ENCODE measurements around the genes FNBP4, OR5D13, OR8J3, OR5T2, OR8K1, OR5M11 and OR5AP2.

- CAGE, long polyA plus RNA = no peak
- RRBS = no CpG with 5 or more reads among the region's 2 CpGs
Observed at GRCh38 chr11:47725583-47726190, 10.5 kb upstream of the AGBL2 start.

GRCh38 chr11:47766808-47767734 is at the start of gene FNBP4:
Gene FNBP4 (minus strand): TSS chr11:47767341.
- CAGE, long polyA plus RNA = no peak
- RRBS = 2% methylated on average over 18 of the region's 92 CpGs

DNA sequence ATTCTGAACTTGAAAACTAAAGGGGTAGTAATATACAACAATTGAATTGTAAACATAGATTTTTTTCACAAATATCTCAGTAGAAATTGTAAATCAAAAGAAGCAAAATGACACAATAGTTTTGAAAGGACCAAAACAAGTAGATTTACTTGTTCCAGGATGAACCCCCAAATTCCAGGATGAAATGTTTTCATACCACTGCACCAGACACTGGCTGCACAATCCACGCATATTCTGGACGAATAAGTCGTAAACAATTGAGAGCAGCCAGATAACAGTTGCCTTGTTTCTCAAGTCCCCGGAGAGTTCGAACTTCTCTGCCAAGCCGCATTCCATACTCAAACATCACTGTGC is 25.4 kb upstream of the FNBP4 start:
- CAGE, long polyA plus RNA = no peak
- RRBS = no CpG with 5 or more reads among the region's 6 CpGs

DNA sequence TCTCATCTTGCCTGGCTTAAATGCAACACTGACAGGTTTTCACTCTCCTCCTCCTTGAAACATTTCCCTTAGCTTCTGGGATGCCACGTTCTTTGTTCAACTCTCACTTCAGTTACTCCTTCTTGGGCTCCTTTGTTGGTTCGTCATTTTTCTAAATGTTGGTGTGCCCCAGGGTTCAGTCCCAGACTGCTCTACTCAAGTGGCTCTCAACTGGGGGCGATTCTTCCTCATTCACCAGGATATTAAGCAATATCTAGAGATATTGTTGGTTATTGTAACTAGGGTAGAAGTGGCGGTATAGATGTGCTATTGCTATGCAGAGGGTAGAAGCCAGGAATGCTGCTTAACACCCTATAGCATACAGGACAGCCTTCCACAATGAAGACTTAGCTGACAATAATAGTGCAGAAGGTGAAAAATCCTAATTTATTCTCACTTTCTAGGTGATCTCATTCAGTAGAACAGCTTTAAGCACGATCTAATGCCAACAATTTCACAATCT is 4.8 kb downstream of the NUP160 start:
- CAGE, long polyA plus RNA = no peak
- RRBS = no CpG with 5 or more reads among the region's 5 CpGs

GRCh38 chr11:47990321-47990669 is 9.9 kb downstream of the PTPRJ start:
- CAGE, long polyA plus RNA = no peak
- RRBS = no CpG with 5 or more reads among the region's 1 CpG

GRCh38 chr11:48024385-48025104 is 44.2 kb downstream of the PTPRJ start:
- CAGE, long polyA plus RNA = no peak
- RRBS = no CpG with 5 or more reads among the region's 10 CpGs

DNA sequence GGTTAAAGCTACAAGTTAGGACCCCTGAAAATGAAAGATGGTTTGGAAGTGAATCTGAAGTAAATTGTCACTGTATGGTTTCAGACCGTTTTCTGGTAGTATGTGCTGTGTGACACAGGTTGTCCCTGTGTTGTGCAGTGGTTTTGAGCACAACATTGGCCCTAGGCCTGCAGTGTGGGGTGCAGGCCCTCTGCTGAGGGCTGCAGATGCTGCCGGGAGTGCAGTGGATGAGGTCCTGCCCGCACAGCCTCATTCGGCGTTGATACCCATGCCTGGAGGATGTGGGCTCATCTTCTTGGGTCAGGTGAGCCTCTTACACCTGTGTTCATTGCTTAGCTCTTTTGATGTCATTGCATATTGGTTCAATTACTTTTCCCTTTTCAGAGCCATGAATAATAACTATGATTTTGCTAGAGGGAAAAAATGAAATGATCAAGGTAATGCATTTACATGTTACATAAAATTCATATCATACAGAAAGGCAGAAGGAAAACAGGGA is 48.6 kb downstream of the PTPRJ start:
- CAGE, long polyA plus RNA = no peak
- RRBS = no CpG with 5 or more reads among the region's 5 CpGs

- CAGE, long polyA plus RNA = no peak
- RRBS = no CpG with 5 or more reads among the region's 12 CpGs
Observed at GRCh38 chr11:48035014-48035769, 54.8 kb downstream of the PTPRJ start.

DNA sequence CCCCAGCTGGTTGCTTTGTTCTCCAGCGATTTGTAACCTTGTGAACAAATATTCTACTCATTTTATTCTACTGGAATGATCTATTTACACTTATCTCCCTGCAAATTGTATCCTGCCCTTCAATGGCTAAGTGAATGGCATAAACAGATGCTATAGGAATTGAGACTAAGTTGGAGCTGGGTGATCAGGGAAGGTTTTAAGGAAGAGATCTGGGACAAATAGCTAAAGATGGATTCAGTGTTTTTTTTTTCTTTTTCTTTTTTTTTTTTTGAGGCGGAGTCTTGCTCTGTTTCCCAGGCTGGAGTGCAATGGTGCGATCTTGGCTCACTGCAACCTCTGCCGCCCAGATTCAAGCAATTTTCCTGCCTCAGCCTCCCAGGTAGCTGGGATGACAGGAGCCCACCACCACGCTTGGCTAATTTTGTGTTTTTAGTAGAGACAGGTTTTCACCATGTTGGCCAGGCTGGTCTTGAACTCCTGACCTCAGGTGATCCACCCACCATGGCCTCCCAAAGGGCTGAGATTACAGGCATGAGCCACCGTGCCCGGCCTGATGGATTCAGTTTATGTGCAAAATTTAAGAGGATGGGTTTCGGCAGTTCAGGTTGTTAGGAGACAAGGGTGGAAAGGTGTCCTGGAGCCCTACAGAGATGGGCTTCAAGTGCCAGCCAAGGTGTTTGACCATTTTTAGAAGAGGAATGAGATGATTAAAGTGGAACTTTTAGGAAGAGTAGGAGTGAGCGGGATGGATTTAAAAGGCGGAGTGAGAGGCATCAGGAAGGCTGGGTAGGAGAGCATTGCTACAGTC is 97.7 kb downstream of the PTPRJ start:
- CAGE, long polyA plus RNA = no peak
- RRBS = no CpG with 5 or more reads among the region's 10 CpGs

DNA sequence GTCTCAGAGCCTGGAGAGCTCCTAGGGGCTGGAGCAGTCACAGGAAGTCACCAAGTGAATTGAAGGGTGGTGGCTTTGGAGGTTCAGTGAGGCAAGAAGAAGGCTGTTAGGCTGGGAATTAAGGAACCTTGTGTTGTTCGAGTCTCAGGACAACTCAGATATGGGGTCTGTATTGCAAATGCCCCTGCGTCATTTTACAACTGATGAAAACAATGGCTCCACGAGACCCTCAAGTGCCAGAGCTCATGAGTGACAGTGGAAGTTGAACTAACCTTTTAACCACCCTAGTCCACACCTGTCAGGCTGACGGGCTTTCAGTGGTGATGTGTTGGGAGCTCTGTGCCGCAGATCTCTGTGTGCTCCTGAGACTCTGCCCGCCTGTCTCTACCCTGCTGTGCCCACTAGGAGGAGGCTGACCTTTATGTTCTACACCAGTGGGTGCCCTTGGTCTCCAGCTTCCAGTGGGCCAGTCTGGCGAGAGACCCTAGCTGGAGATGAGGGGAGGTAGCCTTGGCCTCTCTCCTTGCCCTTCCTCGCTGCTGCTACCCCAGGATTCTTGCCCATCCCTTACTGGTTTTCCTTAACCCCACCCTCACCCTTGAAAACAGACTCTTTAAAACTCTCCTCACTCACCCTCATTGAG is 111.1 kb upstream of the OR4B1 start:
- CAGE, long polyA plus RNA = no peak
- RRBS = no CpG with 5 or more reads among the region's 8 CpGs

- CAGE, long polyA plus RNA = no peak
- RRBS = no CpG with 5 or more reads among the region's 13 CpGs
Observed at GRCh38 chr11:48169712-48170883, 46.5 kb upstream of the OR4B1 start.

DNA sequence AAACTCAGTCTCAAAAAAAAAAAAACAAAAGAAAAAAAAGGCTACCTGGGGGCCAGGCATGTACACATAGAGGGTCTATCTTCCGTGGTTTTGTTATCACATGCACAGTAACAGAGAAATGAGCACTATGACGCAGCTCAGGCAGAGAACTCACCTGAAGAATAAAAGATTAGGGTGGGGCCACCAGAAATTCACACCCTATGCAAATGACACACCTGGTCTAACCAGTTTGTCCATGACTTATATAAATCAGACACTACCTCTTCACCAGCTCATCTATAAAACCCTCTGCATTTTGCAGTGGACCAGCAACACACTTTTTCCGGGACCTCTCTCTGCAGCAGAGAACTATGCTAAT is 30.5 kb downstream of the FOLH1 start:
- CAGE, long polyA plus RNA = no peak
- RRBS = no CpG with 5 or more reads among the region's 3 CpGs

GRCh38 chr11:55773145-55773566 is at the start of gene OR5D13:
Gene OR5D13 (plus strand): TSS chr11:55773438.
- CAGE, long polyA plus RNA = no peak
- RRBS = no CpG with 5 or more reads among the region's 1 CpG

DNA sequence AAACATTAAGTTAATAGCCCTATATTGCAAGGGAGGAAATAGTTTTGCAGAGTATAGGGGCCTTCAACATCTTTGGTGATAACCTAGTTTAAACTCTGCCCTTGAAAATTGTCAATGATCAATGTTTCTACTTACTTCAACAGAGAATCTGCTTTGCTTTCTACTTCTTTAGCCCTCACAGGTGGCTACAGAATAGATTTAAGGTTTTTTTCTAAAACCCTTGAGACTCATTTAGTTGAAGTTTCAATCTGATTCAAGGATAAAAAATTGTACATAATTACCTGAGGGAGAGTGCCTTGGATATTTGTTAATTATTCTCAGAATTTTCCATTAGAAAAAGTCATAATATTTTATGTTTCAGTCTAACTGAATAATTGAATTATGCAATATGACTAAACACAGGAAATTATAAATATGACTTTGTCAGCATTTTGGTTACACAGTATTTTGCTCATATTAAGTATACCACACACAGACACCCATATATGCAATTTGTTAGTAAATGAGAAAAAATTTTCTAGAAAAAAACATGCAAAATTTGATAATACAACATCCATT is at the start of gene OR8J3:
TSS of gene OR8J3 (minus strand) at position 164 of the 558 bp plus-strand sequence.
- CAGE, long polyA plus RNA = no peak

- CAGE, long polyA plus RNA = no peak
- RRBS = no CpG with 5 or more reads among the region's 3 CpGs
Observed at GRCh38 chr11:56234047-56234569, at the start of gene OR5T2. Gene OR5T2 (minus strand): TSS chr11:56234255.

DNA sequence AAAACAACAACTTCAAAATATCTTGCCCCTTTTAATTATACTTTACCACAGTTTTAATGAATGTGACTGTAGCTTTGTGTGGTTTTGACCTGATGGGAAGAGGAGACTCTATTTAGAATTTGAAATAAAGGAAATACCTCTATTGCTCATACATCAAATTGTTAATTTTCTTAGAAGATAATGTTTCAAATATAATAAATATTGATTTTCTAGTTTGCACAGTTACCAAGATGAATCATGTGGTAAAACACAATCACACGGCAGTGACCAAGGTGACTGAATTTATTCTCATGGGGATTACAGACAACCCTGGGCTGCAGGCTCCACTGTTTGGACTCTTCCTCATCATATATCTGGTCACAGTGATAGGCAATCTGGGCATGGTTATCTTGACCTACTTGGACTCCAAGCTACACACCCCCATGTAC is at the start of gene OR8K1:
TSS of gene OR8K1 (plus strand) at position 231 of the 428 bp plus-strand sequence.
- CAGE, long polyA plus RNA = no peak
- RRBS = no CpG with 5 or more reads among the region's 1 CpG

DNA sequence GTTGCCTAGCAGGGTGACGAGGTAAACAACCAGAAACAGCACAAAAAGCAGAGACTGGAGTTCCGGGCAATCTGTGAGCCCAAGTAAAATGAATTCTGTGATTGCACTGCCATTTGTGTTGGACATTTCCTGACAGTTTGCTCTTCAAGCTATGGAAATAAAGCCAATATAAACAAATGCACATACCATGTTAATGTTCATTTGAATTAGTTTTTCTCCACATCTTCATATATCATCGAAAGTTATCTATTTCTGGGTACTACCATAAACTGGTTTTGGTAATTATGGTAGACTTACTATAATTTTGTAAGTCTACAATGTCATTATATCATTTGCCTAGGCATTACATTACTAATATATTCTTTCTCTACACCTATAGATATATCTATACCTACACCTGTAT is at the start of gene OR5M11:
TSS of gene OR5M11 (minus strand) at position 126 of the 403 bp plus-strand sequence.
- CAGE, long polyA plus RNA = no peak
- RRBS = no CpG with 5 or more reads among the region's 3 CpGs

GRCh38 chr11:56642257-56642653 is at the start of gene OR5AP2:
Gene OR5AP2 (minus strand): TSS chr11:56642439.
- CAGE, long polyA plus RNA = no peak
- RRBS = no CpG with 5 or more reads among the region's 2 CpGs

- CAGE, long polyA plus RNA = no peak
- RRBS = no CpG with 5 or more reads among the region's 8 CpGs
Observed at GRCh38 chr11:56909881-56910634, 78.7 kb upstream of the OR5AK2 start.

GRCh38 chr11:57235029-57235500 is 2.0 kb downstream of the APLNR start:
- CAGE, long polyA plus RNA = no peak
- RRBS = no CpG with 5 or more reads among the region's 4 CpGs